ENCODE measurements around the gene SON.

GRCh38 chr21:33542982-33543889, at the start of gene SON:
TSS of gene SON (plus strand) at chr21:33543038.
- PRO-cap: bidirectional peak, plus-strand start at chr21:33543053, minus-strand start at chr21:33542892; bidirectional peak, plus-strand start at chr21:33543504, minus-strand start at chr21:33543296
- RAMPAGE, long total RNA: start-site peak on the plus strand at chr21:33543051-33543086, 9,379 and 1,159 reads in 2 replicates

GRCh38 chr21:33559026-33559971, 16.5 kb downstream of the SON start:
- PRO-cap: no peak
- RAMPAGE, long total RNA: no peak

DNA sequence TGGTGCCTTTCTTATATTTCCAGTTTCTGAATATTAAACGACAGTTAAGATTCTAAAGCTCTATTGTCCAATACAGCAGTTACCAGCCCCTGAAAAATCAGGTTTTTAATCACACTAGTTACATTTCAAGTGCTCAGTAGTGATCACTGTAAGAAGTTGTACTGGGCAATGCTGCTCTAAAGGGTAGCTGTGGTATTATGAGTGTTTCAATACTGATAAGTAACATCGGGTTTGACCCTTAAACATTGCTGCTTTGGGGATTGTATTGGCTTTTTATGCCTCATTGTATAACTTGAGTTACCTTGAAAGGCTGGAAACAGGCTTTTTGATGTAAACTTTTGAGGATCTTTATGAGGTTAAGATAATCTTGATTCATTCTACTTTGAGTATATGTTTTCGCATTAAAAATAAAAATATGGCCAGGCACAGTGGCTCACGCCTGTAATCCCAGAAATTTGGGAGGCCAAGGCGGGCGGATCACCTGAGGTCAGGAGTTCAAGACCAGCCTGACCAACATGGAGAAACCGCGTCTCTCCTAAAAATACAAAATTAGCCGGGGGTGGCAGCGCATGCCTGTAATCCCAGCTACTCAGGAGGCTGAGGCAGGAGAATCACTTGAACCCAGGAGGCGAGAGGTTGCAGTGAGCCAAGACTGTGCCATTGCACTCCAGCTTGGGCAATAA, 21.5 kb downstream of the SON start:
- PRO-cap: no peak
- RAMPAGE, long total RNA: no peak

DNA sequence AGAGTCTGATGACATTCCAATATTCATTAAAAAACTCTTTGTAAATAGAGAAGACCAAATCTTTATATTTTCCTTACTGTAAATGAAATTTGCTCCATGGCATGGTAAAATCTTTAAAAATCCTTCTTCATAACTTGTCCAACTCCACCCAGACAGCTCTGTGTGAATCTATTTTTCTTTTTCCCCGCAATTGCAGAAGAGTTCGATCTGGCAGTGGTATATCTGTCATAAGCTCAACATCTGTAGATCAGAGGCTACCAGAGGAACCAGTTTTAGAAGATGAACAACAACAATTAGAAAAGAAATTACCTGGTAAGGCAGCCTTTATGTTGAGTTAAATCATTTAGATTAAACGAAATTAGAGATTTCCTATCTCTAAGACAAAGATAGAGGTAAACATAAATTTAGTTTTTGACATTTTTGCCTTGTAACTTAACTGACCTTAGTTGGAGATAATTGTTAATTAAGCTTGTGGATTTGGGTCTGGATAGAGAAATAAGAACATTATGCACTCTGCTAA, 125.3 kb downstream of the ITSN1 start:
- PRO-cap: no peak
- RAMPAGE, long total RNA: no peak

DNA sequence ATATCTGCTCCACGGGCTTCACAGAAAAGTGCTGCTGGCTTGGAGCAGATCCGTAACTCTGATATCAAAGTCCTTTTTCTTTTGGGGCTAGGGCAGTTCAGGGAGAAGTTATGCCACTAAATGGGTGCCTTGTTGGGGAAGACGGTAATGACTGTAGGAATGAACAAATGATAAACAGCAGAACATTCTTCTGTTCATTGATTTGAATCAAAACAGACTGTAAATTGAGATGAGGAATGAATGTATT, 8.9 kb upstream of the ATP5PO start:
- PRO-cap: no peak
- RAMPAGE, long total RNA: no peak

DNA sequence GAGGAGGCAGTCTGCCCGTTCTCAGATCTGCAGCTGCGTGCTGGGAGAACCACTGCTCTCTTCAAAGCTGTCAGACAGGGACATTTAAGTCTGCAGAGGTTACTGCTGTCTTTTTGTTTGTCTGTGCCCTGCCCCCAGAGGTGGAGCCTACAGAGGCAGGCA, 15.2 kb upstream of the ATP5PO start:
- PRO-cap: bidirectional peak, plus-strand start outside the sequence, minus-strand start at position 86 of the sequence
- RAMPAGE, long total RNA: no peak

DNA sequence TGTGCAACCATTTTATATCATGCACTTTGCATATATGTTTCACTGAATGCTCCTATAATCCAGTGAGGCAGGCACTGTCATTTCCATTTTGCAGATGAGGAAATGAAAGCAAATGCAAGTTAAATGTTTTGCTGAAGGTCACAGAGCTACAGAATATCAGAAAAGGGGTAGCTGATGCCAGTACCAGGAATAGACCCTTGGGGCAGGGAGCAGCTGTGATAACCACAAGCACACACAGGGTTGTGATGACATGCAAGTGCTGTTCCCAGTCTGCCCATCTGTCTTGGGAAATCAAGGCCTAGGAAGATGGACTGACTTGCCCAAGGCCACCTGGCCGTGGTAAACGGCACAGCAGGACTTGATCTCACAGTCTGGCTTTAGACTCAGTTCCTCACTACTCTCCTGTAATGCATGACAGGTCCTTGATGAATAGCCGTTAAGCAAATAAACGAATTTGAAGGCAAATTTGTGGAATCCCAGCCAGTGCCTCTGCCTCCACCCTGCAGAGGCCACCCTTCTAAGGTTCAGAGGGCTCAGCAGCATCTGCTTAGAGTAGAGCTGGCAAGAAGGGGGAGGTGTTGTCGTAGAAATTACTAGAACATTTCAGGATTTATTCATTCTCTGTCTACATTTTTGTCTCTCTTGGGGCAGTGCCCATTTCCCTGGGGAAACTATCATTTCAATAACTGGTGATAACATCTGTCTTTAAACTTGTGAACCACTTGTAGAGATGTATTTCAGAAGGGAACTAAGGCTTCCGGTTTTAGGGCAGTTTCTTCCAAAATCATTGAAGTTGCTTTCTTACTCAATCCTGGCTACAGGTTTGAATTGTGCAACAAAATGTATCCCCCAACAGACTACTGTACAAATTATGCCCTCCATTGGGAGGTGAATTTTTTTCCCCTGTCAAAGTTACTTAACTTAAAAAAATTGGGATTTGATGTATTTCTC, 53.1 kb upstream of the MRPS6 start:
- PRO-cap: no peak
- RAMPAGE, long total RNA: no peak

- PRO-cap: no peak
- RAMPAGE, long total RNA: no peak
Measured at GRCh38 chr21:34128010-34128590, 54.7 kb downstream of the MRPS6 start.

- PRO-cap: bidirectional peak, plus-strand start at chr21:34129340, minus-strand start at chr21:34129261
- RAMPAGE, long total RNA: no peak
Measured at GRCh38 chr21:34128769-34129423, 55.5 kb downstream of the MRPS6 start.

DNA sequence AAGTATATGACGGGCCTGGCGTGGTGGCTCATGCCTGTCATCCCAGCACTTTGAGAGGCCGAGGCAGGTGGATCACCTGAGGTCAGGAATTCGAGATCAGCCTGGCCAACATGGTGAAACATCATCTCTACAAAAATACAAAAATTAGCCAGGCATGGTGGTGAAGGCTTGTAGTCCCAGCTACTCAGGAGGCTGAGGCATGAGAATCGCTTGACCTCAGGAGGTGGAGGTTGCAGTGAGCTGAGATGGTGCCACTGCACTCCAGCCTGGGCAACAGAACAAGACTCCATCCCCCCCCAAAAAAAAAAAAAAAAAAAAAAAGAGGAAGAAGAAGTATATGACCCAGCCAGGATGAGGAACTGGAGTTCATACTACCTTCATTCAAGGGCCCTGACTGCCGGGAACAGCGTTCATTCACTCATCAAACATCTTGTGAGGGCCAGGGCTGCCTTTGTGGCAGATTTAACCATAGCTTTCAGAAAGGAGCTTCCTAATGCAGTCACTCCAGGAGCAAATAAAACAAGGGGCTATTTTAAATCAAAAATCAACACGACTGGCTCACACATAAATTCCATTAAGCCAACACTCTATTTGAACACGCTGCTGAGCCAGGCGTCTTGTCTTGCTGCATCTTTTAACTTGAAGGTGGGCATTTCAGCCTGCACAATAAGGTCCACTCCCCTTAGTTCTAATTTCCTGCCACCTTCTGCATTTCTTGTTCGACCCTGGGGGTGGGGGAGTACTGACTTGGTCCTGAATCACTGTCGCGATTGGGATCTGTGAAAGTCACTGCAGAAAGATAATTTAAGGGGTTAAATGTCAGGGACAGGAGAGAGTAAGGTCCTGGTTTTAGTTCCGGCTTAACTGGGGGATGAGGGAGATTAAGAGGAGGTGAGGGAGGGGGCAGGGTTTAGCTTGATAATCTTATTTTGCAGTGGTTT, 127.7 kb downstream of the MRPS6 start:
- PRO-cap: bidirectional peak, plus-strand start at position 758 of the sequence, minus-strand start at position 684 of the sequence; bidirectional peak, plus-strand start outside the sequence, minus-strand start at position 873 of the sequence
- RAMPAGE, long total RNA: no peak

GRCh38 chr21:34361829-34362215, 2.0 kb upstream of the KCNE2 start:
- PRO-cap: bidirectional peak, plus-strand start at chr21:34362074, minus-strand start at chr21:34361965
- RAMPAGE, long total RNA: no peak

DNA sequence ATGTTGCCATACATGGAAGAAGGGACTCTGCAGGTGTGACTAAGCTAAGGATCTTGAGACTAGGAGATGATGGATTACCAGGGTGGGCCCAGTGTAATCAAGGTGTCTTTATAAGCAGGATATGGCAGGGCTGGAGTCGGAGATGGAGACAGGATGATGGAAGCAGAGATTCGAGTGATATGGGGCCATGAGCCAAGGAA, 31.1 kb upstream of the KCNE1 start:
- PRO-cap: no peak
- RAMPAGE, long total RNA: no peak

DNA sequence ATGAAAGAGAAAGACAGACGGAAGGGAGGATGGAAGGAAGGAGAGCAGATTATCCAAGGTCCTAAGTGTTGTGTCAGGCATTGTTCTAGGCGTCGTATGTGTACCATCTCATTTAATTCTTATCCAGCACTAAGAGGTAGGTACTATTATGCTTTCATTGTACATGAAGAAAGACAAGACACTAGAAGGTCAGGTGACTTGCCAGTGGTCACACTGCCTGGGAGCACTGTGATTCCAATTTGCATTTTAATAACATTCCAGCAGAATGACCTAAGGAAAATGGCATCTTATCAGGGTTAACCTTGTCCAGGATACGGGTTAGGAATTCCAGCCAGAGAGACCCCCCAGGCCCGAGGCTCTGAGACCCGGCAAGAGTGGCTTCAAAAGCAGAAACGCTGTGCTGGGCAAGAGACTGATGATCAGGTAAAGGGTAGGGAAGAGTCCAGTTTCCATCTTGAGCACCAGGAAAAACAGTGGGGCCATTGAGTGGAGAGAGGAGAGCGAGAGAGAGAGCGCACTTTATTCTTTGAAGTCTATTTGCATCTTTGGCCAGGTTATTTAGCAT, 29.8 kb downstream of the CLIC6 start:
- PRO-cap: no peak
- RAMPAGE, long total RNA: no peak

- PRO-cap: no peak
- RAMPAGE, long total RNA: no peak
Measured at GRCh38 chr21:34794789-34795449, 126.1 kb downstream of the CLIC6 start.

GRCh38 chr21:34824757-34825279, 156.0 kb downstream of the CLIC6 start:
- PRO-cap: unidirectional peak, plus-strand start at chr21:34825135
- RAMPAGE, long total RNA: no peak

DNA sequence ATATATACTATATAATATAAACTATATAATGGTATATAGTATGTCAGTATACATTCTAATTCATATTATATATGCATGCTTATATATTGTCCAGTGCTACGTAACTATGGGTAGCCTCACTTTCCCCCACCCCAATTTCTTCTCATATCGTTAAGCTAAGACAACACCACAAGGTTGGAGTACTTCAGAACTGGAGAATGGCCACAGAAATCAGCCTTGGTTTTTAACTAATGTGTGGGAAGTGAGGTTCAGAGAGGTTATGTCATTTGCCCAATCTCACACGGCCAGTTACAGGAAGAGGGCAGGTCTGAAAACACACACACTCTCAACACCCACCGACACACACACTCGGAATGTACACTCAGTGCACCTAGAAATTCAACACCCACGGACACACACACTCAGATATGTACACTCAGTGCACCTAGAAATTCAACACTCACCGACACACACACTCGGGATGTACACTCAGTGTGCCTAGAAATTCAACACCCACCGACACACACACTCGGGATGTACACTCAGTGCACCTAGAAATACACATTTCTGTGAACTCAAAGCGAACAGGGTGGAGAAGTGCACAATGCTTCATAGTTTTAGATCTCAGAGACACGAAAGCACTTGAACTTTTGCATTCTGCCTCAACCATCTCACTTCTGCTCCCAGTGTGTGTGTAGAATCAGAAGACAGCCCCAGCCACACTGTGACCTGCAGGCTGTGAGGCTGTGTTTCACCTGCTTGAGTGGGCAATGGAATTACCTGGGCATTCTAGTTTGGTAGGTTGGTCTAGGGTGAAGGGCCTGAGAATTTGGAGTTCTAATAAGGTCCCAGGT, 170.3 kb downstream of the CLIC6 start:
- PRO-cap: no peak
- RAMPAGE, long total RNA: no peak

DNA sequence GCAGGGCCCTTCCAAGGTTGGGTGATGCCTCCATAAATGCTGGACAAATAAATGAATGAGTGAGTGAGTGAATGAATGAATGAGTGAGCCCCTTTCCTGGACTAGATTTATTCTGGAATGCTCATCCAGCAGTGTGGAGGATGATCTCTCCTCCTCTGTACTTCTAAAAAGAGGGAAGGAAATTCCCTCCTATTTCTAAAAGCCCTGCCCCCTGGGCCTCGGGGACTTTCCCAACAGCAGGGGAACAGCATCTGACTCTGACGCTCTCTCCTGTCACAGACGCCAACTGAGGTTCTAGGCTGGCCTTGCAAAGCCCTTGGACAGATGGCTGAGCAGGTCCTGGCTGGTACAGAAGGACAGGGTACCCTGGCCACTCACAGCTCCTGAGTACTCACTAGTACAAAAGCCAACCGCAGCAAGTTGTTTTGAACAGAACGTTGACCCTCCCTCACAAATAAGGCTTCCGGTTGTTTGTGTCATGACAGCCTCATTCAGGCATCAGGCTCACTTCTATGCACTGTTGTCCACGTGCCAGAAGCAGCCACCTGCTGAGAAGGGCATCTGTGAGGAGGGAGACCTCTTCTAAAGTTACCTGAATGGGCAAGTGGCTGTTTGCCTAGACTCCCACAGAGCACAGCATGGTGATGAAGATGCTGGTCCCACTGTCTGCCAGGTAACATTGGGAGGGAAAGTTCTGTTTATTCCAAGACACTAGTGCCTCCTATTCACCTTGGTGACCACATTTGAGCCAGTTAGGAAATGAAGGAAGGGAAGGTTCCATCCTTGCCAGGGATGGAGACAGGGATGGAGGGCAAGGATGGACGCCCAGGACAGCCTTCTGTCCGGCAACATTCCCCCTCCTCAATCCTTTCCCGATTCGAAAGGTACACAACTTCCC, 176.0 kb downstream of the CLIC6 start:
- PRO-cap: no peak
- RAMPAGE, long total RNA: no peak

DNA sequence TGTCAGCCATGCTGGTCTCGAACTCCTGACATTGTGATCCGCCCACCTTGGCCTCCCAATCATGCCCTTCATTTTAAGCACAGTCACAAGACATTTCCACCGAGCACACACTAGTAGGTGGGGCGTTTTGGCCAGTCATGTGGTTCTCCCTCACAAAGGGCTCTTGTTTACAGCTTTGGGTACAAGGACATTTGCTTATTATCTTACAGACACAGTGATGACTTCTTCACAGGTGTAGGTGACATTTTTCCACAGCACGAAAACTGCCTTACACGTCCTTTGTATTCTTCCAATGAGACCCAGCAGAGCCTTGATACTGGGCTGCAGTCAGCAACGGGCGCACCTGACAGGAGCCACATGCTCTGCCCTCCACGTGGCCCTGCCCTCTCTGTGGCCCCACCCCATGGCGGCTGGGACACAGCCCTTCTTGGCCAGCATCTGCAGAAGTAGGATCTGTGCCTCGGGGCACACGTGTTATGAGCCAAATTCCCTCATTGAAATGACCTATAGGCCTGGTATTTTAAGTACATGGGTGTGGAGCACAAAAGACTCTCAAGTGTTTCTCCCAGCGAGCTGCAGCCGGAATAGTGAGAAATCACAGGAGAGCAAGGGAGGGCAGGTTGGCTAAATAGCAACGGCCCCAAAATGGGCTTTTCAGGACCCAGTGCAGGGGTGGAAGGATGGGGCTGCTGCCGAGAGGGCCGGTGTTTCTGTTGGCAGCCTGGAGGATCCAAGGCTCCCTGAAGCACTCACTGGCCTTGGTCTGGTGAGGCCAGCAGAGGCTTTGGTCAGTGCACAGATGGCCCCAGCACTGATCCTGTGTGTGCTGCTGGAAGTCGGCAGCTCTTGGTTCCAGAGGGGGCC, 185.1 kb downstream of the RUNX1 start:
- PRO-cap: no peak
- RAMPAGE, long total RNA: no peak

DNA sequence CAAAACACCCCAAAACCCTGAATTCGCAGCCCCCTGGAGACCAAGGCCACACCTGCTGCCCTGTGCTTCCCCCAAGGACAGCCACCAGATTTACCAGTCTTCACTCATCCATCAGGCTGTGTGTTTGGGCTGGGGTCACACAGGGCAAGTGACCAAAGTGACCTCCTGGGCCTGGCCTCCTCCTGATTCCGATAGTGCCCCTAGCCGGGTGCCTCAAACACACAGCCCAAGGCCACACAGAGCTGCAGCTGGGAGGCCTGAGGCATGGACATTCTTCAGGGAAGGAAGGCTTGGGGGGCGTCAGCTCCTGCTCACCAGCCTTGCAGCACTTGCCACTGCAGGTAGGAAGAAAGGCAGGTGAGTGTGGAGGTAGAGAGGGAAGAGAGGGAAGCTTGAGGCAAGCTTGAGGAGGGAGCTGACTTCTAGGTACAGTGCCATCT, 181.3 kb downstream of the RUNX1 start:
- PRO-cap: no peak
- RAMPAGE, long total RNA: no peak

DNA sequence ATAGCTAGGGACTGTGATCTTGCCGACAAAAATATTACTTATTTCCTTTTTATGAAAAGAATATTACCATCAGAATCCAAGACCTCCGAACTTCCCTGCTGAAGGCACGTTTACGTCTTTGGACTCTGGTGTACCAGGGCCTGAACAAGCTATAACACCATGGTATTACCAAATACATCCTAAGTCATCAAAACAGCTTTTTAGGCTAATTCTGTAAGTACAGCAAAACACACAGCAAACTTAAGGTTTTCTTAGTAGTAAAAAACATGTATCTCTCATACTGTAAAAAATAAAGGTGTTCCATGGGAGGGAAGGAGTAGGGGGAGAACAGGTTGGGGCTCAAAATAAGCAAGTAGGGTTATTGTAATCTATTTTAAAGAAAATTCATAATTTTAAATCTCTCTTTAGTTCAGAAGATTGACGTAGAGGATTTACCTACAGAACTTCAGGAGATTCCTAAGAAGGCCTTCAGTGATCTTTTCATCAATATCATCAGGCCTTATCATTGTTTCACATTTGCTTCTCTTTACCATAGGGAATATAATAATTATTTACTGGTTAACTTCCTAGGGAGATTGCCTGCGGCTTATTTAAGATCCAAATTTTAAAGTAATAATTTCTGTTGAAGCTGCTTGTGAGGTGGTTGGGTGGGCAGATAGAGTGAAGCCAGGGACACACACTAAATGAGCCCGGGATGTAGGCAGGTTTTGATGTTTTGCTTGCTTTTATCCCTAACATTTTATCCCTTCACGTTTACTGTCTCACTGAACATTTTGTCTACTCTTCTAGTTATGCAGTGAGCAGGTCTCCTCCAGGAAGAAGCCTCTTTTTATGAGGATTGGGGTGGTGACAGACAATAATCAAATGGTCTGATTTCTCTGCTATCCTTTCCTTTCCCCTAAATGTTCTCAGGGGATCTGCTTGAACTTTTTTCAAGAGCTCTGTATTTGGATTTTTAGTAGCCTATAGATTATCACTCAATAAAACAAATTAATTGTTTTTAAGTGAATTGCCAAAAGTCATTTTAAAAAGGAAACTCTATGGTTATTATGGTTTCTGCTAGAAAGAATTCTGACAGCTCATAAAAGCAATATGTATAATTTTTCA, 164.8 kb downstream of the RUNX1 start:
- PRO-cap: no peak
- RAMPAGE, long total RNA: no peak